ENCODE data around the genes AP2A2 and TOLLIP.

DNA sequence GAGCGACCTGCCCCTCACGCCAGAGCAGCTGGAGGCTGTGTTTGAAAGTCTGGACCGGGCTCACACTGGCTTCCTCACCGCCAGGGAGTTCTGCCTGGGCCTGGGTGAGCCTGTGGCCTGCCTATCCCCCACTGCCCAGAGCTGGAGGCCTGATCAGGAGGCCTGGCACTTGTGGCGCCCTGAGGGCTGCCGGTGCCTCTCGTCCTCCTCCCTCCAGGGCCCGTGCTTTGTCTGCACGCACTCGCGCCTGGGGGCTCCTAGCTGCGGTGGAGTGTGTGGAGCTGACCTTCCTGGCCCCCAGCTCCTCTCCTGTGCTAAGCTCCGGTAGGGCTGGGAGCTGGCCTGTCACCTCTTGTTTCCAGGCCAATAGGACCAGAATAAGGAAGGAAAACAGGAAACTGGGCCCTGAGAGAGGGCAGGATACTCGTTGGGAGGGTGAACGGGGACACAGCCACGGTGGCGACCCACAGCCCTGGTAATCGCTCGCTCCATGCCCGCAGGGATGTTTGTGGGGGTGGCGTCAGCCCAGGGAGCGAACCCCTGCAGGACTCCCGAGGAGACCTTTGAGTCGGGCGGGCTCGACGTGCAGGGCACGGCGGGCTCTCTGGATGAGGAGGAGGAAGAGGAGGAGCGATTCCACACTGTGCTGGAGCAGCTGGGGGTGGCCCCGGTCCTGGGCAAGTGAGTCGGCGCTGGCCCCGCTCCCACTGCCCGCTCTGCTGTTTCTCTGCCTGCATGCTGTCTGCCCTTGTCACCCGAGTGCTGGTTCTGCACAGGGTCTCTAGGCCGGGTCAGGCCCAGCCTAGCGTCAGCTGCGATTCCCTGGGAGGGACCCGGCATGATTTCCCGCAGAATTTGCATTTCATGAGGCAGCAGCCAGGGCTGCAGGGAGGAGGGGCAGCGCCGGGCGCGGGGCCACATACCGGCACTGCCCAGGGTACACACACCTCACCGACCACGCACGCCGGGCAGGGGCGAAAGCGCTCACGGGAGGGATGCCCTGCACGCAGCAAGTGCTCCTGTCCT, 1.5 kb downstream of the CRACR2B start:
- RAMPAGE, total RNA: no peak

DNA sequence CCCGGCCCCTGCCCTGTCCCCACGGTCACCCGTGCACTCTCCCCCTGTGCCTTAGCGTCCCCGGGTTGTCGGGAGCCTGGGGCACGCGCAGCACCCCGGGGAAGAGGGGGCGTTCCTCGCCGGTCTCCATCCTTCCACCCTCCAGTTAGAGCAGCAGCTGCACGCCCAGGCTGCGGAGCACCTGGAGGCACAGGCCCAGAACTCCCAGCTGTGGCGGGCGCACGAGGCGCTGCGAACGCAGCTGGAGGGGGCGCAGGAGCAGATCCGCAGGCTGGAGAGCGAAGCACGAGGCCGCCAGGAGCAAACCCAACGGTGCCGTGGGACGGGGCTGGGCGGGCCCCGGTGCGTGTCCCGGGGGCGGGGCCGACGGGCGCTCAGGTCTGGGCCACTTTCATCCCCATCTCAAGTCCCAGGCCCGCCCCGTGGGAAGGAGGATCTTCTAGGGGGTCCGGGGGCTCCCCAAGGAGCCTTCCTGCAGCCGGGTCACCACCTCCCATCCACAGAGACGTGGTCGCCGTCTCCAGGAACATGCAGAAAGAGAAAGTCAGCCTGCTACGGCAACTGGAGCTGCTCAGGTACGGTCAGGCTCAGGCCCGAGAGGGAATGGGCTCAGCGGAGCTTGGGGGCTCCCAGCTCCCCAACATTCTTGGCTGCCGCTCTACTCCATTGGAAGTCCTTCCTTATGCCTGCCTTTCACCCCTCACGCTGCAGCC, 1.9 kb upstream of the CD151 start:
- RAMPAGE, total RNA: no peak

DNA sequence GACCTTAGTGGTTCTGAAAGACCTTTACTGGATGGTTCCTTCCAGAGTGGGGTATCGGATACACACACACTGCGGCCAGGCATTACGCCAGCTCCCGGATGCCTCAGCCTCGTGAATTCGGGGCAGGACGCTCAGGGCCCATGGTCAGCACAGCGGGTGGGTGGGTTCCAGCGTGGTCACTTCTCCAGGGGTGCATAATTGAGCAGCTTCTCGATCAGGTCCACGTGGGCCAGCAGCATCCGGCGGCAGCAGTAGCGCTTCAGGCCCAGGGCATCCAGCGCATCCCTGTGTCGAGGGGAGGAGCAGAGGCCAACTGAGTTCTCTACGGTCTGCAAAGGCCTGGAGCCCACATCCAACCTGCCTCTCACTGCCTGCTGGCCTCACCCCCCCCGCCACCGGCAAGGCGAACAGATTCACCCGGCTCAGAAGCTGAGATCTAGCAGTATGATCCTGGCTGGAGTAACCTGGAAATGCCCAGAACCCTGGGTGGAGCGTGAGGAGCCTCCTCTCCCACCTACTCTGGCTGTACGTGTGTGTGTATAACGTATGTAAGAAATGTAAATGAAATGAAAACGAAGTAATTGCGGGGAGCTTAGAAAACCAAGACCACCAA, 2.0 kb downstream of the POLR2L start:
- RAMPAGE, total RNA: no peak

DNA sequence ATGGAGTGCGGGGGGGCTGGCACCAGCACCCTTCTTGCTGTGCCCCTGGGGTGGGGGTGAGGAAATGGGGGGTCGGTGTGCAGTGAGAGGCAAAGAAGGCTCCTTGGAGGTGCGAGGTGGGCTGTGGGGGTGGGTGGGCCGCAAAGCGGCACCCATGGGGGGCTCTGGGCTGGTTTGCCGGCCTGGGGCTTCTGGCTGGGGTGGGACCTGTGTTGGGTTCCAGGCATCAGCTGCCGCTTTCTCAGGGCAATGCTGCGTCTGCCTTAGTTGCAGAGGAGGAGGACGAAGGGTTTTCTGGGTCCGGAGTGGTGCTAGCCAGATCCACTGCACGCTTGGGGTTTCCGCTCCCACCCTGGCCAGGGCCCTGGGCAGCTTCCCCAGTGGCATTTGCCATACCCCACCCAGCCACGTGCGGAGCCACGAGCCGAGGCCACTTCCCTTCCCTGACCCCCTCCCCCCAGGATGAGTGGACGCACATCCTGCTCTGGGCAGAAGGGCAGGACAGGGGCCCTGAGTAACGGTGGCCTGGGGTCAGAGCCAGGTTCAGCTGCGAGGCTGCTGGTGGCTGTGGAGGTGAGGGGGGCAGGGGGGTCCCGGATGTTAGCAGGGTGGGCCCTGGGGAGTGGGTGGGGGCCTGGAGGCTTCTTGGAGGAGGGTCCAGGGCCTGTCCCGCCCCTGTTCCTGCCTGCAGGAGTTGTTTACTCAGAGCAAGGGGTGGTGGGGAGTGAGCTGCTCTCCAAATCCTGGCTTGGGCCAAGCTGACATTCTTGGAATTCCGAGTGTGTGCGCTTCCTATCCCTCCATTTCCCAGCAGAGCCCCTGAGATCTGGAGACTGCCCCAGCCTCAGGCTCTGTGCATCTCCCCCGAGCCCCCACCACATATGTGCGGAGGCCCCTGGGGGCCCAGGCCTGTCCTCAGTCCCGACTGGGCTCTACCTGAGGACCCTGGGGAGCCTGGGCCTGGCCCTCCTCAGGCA, 1.2 kb downstream of the TSPAN4 start:
- RAMPAGE, total RNA: no peak

DNA sequence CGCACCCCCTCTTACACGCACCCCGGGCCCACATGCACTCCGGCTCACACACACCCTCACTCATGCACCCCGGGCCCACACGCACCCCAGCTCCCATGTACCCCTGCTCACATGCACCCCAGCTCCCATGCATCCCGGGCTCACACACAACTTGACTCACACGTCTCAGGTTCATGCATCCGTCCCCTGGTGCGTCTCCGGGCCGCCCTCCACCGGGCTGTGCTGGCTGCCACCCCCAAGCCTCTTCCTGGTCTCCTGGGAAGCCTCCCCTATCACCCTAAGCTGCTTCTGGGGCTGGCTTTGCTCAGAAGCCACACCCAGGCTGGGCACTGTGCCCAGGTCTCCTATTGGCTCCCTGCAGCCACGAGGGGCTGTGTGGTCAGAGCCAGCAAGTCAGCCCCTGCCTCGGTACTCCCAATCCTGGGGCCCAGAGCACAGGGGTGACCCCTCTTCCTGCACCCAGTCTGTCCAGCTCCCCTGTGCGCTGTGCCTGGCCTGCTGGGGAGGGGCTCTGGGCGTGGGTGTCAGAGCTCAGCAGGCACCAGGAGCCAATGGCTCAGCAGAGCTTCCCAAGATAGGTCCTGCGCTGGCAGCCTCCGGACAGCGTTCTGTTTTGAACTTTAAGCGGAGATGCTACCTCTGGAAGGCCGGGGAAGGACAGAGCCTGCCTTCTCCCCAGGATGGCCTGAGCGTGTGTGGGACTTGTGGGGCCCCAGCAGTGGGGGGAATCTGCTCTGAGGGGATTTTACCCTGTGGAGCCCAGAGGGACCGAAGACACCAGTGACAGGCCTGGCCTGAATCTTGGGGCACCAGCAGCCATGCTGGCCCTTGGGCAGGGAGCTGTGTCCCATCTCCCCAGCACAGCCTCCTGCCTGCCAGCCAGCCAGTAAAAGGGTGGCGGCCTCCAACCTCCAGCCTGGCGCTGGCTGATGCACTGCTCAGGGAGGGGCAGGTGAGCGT, 17.1 kb downstream of the TSPAN4 start:
- RAMPAGE, total RNA: no peak

DNA sequence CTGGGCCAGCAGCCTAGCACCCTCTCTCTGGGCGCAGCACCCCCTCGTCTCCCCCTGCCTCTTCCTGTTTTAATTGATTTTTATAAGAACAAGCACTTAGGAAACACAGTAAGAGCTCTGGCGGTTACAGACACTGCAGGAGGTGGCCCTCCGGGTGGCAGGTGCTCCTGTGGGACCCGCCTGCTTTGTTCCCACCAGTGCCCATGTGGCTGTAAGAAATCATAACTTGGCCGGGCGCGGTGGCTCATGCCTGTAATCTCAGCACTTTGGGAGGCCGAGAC, 18.4 kb downstream of the TSPAN4 start:
- RAMPAGE, total RNA: no peak

GRCh38 chr11:862914-863483, 20.3 kb downstream of the TSPAN4 start:
- RAMPAGE, total RNA: no peak

GRCh38 chr11:925120-926288, at the start of gene AP2A2:
Gene AP2A2 (plus strand): TSS chr11:925870.
- RAMPAGE, total RNA: no peak

DNA sequence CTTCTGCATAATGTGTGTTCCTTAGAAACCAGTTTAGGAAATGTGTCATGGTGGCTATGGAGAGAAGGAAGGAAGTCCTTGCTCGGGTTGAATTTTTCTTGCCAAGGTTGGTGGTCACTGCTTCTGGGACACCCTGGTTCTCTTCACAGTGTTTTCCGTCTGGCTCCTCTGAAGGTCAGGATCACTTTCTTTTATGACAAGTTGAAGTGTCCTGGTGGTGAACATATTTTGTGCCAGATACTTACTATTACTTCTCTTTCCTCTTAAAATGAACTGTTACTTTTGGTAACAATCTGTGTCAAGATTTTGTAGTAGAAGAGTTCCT, 6.9 kb downstream of the AP2A2 start:
- RAMPAGE, total RNA: no peak

GRCh38 chr11:952235-952832, 26.7 kb downstream of the AP2A2 start:
- RAMPAGE, total RNA: no peak

GRCh38 chr11:1150713-1151471, 6.9 kb upstream of the MUC5AC start:
- RAMPAGE, total RNA: no peak

DNA sequence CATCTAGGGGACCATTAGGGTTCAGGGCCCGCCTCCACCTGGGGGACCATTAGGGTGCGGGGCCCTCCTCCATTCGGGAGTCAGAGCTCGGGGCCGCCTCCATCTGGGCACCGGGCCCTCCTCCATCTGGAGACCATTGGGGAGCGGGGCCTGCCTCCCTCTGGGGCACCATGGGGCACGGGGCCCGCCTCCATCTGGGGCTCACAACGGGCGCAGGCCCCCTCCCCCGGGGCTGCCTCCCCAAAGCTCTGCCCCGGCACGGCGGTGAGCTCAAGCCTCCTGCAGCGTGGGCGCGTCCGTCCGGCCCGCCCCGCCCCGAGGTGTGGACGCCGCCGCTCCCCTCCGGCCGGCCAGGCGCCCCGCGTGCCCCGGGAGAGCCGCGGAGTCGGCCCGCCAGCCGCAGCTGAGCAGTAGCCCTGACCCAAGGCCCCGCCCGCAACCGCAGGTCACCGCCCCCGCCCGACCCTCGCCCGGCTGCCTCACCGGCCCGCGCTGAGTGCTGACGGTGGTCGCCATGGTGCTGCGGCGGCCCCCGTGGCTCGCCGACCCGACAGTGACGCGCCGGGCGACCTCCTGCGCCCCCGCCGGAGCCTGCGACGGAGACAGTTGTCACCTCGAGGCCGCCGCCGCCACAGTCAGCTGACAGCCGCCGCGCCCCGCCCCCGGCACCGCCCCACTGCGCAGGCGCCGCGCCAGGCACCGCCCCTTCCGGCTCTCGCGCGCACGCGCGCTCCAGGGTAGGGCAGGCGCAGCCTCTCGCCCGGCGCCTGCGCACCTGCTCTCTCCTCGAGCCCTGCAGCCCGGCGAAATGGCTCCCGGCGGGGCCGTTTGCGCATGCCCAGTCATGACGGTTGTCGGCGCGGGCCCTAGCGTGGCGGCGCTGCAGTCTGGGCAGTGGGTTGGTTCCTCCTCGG, at the start of gene TOLLIP:
TSS of gene TOLLIP (minus strand) at position 650 of the 914 bp plus-strand sequence.
- RAMPAGE, total RNA: no peak

GRCh38 chr11:1336732-1337182, 27.3 kb upstream of the TOLLIP start:
- RAMPAGE, total RNA: no peak

- RAMPAGE, total RNA: no peak
Measured at GRCh38 chr11:1472742-1473131, 13.8 kb downstream of the MOB2 start.

DNA sequence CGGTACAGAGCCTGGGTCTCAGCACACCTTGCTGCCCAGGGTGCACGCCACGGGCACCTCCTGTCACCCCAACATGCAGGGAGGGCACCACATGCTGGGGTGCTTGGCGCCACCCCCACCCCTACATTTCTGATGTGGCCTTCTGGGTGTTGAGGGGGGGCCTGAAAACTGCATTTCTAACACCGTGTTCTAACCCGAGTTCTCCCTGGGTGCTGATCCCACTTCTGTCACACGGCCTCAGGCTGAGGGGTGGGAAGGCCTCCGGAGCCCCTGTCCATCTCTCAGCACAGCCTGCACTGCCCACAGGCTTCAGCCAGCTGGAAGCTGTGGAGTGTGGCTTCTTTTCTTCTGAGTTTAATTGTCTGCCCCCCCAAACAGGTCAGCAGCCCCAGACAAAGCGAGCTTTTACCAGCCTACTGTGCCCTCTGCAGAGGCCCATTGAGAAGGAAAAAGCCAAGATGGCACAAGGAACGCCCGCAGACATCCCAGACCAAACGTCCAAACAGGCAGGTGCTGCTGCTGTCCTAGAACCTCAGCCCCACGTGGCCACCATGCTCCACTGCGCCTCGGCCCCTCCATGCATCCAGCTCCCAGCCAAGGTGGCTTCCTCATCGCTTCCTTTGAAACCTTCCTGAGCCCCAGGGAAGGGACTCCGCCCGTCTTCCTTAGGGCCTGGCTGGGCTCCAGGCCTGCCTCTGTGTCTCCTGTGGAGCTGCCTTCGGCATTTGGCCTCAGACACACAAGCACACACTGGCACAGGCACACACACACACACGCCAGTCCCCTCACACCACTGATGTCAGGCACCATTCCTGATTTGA, 1.8 kb downstream of the MOB2 start:
- RAMPAGE, total RNA: no peak

GRCh38 chr11:1507628-1508083, 21.1 kb upstream of the MOB2 start:
- RAMPAGE, total RNA: no peak

DNA sequence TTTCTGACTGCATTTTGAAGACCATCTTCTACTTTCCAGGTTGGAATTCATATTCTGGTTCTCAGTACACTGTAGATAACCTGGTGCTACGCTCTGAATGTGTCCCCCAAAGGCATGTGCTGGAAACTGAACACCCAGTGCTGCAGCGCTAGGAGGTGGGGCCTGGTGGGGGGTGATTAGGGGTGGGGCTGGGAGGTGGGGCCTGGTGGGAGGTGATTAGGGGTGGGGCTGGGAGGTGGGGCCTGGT, 25.9 kb upstream of the MOB2 start:
- RAMPAGE, total RNA: no peak

DNA sequence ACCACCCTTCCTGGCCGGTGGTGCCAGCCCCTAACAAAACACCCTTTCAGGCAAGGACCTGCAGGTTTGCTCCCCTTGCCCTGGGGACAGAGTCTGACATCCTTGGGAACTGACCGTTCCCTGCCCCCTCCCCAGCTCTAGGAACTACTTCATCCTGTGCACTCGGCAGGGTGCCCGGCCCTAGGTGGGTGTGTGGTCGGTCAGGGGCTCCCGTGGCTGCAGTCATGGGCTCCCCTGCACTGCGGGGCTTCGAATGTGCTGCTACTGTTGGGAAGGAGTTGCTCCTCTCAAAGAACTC, 28.2 kb downstream of the DUSP8 start:
- RAMPAGE, total RNA: no peak

DNA sequence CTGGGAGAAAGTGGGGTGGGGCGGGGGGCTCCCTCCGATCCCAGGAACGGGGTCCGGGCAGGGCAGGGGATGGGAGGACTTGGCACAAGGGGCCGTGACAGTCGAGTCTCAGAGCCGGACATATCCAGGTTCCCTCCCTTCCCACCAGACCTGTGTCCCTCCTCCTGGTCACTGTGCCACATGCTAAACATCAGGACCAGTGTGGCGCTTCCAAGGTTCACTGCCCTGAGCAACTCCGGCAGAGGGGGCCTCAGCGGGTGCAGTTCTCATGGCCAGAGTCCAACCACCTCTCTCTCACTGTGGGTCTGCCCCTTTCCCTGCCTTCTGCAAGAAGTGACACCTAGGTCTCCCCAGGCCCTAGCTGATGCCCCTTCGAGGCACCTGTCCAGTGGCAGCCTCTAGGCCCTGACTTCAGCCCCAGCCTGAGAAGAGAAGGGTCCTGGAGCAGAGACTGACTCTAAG, 2.0 kb downstream of the DUSP8 start:
- RAMPAGE, total RNA: no peak

- RAMPAGE, total RNA: no peak
Measured at GRCh38 chr11:1573937-1574922, 2.2 kb upstream of the DUSP8 start.

Measured in foreskin keratinocyte (primary cell).